B cell (primary cell): ENCODE results near the genes CYP2A13, AXL and EXOSC5.

DNA sequence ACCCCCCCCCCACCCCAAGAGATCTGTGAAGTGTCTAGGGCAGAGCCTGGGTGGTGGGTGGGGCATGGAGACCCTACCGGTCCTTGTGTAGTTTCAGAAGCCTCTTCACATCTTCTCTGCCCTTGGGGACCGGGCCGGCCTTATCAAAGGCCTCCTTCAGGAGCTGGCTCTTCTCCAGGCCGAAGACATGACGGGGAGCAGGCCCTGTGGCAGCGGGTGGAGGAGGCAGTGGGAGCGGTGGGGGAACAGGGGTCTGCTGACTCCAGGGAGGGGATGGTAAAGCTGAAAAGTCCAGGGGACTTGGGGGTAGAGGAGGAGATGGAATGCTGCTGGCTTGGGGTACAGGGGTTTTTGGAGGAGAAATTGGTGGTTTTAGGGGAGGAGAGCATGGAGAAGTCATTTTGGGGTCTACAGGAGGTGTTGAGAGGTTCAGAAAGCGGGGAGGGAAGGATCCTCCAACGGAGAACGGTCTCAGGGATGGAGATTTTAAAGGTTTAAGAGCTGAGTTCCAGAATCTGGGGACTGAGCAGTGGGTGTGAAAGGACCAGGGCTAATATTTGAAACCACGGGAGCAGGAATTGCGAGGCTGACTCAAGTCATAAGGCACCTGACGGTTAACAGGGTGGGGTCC lies 758 bp downstream of the ACTMAP start:
- PRO-cap = no peak
- CAGE, long polyA plus RNA = no peak

GRCh38 chr19:40846751-40847567 lies 3.3 kb downstream of the CYP2A6 start:
- PRO-cap = no peak
- CAGE, long polyA plus RNA = no peak

DNA sequence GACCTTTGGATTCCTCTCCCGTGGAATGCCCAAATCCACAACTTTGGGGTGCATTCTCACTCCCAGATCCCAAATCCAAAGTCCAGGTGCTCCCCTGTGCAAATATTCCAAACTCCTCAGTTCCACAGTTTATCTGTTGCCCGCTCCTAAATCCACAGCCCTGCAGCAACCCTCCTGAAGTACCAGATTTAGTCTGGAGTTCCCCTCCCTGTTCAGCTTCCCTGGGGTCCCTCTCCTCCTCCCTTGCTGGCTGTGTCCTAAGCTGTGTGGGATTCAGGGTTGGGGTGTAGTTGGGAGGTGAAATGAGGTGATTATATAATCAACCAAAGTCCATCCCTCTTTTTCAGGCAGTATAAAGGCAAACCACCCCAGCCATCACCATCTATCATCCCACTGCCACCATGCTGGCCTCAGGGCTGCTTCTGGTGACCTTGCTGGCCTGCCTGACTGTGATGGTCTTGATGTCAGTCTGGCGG lies at the start of gene CYP2A13:
TSS of gene CYP2A13 (plus strand) at position 381 of the 476 bp plus-strand sequence.
- PRO-cap = no peak
- CAGE, long polyA plus RNA = no peak

GRCh38 chr19:41167145-41167456 lies 25.9 kb upstream of the CYP2S1 start:
- PRO-cap = no peak
- CAGE, long polyA plus RNA = no peak

- PRO-cap = no peak
- CAGE, long polyA plus RNA = no peak
Observed at GRCh38 chr19:41206653-41207308, 12.2 kb upstream of the AXL start.

- PRO-cap = no peak
- CAGE, long polyA plus RNA = no peak
Observed at GRCh38 chr19:41218482-41219566, at the start of gene AXL. Gene AXL, plus strand, starts transcription at chr19:41219223.

- PRO-cap = no peak
- CAGE, long polyA plus RNA = no peak
Observed at GRCh38 chr19:41220829-41221446, 1.9 kb downstream of the AXL start.

DNA sequence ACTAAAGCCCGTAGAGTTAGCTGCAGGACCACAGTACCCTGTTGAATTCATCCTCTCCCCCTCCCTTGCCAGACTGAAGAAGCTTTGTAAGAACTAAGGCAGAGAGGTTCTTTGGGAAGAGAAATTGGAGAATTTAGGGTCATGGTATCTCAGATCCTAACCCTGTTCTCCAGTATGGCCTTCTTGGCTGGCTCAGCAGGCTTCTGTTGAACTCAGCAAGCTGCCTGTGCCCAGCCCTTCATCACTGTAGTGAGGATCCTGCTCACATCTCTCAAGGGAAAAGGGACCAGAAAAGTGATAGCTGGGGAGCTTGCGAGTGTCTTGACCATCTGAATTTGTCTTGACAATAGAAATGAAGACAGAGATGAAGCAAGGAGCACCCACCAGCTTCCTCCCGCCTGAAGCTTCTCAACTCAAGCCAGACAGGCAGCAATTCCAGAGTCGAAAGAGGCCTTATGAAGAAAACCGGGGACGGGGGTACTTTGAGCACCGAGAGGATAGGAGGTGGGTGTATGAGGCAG lies 7.6 kb downstream of the HNRNPUL1 start:
- PRO-cap = no peak
- CAGE, long polyA plus RNA = no peak

DNA sequence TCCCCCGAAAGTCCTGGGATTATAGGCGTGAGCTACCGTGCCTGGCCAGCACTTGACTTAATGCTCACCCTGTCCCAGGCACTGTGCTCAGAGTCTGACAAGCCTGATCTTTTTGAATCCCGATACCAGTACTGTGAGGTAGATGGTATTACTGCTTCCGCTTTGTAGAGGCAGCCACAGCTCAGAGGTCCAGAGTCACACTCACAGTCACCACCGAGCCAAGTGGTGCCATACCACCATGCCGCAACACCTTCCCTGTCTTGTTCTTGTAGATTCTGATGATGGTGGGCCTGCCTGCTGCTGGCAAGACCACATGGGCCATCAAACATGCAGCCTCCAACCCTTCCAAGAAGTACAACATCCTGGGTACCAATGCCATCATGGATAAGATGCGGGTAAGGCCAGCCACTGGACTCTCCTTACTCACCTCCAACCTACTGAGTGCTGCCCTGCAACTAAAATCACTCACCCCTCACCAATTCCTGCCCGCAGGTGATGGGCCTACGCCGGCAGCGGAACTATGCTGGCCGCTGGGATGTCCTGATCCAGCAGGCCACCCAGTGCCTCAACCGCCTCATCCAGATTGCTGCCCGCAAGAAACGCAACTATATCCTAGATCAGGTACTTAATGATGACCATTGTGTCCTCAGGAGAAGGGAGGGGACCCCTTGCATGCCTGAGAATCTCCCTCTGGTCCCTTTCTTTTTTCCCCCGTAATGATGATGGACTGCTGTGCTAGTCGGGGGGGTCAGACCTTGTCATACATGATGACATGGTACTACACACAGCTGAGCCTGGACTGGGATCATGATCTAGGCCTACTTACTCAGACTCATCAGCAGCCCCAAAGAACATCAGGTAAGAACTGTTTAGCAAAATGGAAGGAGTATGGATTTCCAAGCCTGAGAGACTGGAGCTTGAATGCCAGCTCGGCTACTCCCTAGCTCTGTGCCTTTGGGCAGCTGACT lies 15.6 kb upstream of the CCDC97 start:
- PRO-cap = no peak
- CAGE, long polyA plus RNA = no peak

DNA sequence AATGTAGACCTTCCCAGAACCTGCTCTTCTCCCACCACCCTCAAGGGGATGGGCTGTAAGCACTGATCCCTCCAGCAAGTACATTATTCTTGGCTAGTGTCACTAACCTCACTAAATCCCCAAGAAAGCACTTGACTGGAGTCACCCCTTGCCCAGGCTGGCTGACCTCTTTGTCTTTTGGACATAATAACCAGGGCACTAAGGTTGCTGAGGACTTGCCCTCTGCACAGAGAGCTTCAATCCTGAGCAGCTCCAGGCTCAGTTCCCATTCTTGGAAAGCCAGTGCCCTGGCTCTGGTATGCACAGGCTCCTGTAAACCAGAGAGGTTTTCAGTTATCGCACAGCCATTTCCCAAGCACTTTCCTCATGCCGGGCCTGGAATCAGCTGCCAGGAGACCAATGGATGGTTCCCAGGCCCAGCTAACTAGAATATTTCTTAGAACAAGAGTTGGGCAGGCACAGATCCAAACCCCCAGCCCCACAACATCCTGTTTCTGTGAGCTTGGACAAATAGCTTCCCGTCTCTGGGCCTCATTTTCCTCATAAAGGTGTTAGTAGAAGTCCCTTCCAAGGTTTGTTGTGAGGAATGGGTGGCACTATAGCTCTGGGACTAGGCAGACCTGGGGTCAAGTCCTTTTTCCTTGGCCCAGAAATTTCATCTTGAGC lies 5.4 kb upstream of the CCDC97 start:
- PRO-cap = no peak
- CAGE, long polyA plus RNA = no peak

DNA sequence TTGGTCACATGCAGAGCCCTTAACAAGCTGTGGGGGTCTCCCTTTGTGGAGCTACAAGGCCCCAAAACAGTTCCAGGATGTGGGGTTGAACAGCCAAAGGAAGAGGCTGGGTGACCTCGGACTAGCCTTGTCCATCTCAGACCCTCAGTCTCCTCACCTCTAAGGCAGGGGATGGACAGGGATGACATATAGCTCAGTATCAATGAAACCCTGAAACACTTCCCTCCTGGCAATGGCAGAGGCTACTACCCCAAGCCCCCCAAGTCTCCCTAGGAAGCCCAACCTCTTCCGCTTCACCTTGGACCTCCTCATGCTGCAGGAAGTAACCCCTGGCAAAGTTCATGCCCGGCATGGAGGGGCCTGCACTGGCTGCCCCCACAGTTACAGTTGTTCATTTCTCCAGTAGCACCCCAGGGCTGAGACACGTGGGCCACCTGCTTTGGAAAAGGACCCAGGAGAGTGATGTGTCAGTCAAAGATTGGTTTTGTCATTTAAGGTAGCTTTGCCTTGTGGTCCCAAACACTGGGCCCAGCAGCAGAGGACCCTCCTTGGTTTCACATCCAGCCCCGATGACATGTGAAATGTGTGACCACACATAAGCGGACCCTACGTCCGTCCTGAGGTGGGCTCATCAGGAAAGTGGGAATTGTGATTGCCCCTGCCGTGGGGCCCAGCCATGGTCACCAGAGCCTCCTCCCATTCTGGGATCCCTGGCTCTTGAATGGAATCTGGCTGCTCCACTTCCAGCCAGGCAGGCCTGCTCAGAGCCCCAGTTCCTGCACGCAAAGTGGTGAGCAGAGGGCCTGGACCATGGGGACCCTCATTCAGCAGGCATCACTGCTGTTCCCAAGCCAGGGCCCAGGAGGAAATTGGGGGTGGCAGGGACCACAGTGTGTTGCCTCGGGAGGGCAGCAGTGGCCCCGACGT lies 10.8 kb downstream of the CCDC97 start:
- PRO-cap = no peak
- CAGE, long polyA plus RNA = no peak

DNA sequence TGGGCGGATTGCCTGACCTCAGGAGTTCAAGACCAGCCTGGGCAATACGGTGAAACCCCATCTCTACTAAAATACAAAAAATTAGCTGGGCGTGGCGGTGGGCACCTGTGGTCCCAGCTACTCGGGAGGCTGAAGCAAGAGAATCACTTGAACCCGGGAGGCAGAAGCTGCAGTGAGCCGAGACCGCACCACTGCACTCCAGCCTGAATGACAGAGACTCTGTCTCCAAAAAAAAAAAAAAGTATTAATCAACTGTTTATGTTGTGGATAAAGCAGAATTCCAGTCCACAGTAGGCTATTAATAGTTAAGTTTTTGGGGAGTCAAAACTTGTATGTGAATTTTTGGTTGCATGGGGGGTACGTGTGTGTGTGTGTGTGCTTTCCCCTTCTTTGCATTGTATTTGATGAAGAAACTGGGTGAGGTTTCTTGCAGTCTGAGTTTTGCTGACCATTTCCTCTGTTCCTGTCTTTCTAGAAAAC lies 15.1 kb downstream of the TGFB1 start:
- PRO-cap = no peak
- CAGE, long polyA plus RNA = no peak

DNA sequence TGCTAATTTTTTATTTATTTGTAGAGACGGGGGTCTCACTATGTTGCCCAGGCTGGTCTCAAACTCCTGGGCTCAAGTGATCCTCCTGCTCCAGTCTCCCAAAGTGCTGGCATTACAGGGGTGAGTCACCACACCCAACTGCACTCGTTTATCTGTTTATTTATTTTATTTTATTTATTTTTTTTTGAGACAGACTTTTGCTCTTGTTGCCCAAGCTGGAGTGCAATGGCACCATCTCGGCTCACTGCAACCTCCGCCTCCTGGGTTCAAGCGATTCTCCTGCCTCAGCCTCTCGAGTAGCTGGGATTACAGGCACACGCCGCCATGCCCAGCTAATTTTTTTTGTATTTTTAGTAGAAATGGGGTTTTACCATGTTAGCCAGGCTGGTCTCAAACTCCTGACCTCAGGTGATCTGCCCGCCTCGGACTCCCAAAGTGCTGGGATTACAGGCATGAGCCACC lies 3.6 kb downstream of the B9D2 start:
- PRO-cap = no peak
- CAGE, long polyA plus RNA = no peak

DNA sequence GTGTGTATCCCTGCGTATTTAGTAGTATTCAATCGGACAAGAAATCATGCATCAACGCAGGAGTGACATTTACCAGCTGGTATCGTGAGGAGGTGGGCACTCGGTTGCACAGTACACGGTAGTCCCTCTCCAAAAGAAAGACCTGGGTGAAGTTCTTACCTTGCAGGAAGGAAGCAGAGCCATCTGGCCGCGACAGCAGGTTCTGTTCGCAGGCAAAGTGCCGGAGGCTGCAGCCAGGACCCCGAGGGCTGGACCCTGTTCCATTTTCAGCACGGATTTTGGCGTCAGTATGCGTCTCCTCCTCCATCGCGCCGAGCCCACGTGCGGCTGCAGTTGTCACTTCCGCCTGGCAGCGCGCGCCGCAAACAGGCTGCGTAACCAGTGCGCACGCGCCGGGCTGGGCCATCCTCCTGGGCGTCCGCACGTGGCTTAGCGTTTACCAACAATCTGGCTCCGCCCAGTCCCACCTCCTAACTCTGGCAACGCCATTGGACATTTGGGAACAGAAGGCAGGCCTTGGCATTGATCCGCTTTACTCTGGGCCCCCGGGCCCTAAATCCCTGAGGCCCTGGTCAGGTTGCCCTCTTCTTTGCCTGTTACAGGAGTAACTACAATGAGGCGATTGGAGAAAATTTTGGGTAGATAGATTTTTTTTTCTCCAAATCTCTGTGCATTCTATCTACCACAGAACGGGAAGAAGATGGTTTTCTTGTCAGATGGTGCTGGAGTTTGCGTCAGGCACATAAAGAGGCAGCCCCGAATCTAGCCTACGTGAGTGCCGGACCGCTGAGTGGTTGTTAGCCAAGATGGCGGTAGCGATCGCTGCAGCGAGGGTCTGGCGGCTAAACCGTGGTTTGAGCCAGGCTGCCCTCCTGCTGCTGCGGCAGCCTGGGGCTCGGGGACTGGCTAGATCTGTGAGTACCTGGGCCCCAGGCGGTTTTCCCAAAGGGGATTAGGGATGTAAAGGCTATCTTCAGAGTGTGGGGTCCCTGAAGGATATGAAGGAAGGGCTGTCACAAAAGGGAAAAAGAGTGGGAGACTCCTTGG lies at the start of gene EXOSC5:
TSS of gene EXOSC5 (minus strand) at position 338 of the 1,047 bp plus-strand sequence.
- PRO-cap = unidirectional peak, minus-strand start at position 331 of the sequence; unidirectional peak, plus-strand start at position 797 of the sequence
- CAGE, long polyA plus RNA = no peak

DNA sequence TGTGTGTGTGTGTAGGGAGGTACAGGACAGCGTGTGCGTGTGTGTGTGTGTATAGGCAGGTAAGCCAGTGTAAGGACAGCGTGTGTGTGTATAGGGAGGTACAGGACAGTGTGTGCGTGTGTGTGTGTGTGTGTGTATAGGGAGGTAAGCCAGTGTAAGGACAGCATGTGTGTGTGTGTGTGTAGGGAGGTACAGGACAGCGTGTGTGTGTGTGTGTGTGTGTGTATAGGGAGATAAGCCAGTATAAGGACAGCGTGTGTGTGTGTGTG lies 5.2 kb upstream of the B3GNT8 start:
- PRO-cap = no peak
- CAGE, long polyA plus RNA = no peak

GRCh38 chr19:41792269-41793023 lies 3.9 kb upstream of the CEACAM3 start:
- PRO-cap = no peak
- CAGE, long polyA plus RNA = no peak

DNA sequence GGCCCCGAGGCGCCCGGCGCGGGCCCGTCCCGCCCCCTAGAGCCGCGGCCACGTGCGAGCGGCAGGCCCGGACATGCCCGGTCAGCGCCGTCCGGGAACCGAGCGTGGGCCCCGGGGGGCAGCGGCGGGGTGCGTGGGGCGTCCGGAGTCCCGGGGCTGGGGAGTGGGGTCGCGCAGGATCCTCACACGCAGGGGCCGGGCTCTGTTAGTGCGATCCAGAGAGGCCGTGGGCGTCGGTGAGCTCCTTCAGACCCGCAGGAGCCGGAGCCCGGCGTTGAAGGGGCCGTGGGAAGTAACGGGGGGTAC lies 264 bp downstream of the RPS19 start:
- PRO-cap = no peak
- CAGE, long polyA plus RNA = no peak

GRCh38 chr19:41861811-41862312 lies 1.8 kb downstream of the RPS19 start:
- PRO-cap = no peak
- CAGE, long polyA plus RNA = no peak

- PRO-cap = no peak
- CAGE, long polyA plus RNA = no peak
Observed at GRCh38 chr19:41883402-41883646, 340 bp downstream of the ARHGEF1 start.

DNA sequence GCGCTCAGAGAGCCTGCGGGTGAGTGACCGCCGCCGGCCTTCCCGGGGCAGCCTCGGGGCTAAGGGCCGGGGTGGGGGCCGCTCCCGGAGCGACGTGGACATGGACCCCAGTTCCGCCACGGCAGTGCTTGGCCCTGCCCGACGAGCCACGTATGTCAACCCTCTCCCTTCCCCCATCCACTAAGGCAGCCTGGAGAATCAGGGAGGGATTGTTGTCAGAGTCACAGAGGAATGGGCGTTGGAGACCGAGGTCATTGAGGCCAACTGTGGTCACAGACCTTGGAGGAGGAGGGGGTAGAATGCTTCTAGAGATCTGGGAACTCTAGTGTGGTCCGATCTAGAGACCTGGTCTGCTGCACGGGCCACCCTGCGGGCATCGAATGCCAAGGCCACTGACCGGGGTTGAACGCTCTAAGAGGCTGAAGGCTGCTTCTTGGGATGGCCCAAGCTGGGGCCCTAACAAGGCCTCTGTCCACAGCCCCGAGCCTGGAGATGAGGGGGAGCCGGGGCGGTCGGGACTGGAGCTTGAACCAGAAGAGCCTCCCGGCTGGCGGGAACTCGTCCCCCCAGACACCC lies 15.1 kb downstream of the ARHGEF1 start:
- PRO-cap = no peak
- CAGE, long polyA plus RNA = no peak